ENCODE results near the genes USP4 and C3orf18.

- CAGE, long polyA plus RNA: no peak
- RRBS: 1% methylated on average over 13 of the region's 69 CpGs
Observed at GRCh38 chr3:49339840-49340581, at the start of gene USP4. TSS of gene USP4 (minus strand) at chr3:49340053.

- CAGE, long polyA plus RNA: no peak
- RRBS: no CpG with 5 or more reads among the region's 11 CpGs
Observed at GRCh38 chr3:49344926-49345592, 5.2 kb upstream of the USP4 start.

GRCh38 chr3:49359153-49359407 lies 927 bp upstream of the GPX1 start:
- CAGE, long polyA plus RNA: no peak
- RRBS: no CpG with 5 or more reads among the region's 1 CpG

DNA sequence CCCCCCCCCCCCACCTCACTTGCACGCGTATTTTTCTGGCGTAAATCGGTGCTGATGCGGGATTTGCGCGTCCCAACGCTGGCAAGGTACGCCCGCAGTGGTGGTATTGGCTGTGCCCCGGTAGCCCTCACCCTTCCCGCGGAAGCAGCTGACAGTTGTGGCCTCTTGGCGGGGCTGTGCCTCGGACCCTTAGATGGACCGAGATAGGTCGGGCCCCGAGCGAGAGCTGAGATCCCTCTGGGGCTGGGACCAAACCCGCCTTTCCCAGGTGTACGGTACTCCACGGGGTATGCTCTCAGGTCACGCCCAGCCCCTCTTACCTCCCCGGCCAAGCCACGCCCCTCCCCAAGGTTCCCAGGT lies 3.0 kb downstream of the MST1 start:
- CAGE, long polyA plus RNA: no peak
- RRBS: no CpG with 5 or more reads among the region's 25 CpGs

DNA sequence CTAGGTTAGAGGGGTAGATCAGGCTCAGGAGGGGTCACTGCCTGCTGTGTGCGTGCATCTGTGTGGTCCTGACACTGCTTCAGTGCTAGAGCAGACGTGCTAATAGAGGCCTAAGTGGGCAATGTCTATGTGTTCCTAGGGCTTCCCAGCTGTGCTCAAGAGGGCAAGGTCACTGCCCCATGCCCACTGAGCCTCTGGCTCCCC lies 1.1 kb downstream of the MST1 start:
- CAGE, long polyA plus RNA: no peak
- RRBS: no CpG with 5 or more reads among the region's 2 CpGs

GRCh38 chr3:49983229-49984009 lies 43.5 kb downstream of the RBM6 start:
- CAGE, long polyA plus RNA: no peak
- RRBS: no CpG with 5 or more reads among the region's 8 CpGs

DNA sequence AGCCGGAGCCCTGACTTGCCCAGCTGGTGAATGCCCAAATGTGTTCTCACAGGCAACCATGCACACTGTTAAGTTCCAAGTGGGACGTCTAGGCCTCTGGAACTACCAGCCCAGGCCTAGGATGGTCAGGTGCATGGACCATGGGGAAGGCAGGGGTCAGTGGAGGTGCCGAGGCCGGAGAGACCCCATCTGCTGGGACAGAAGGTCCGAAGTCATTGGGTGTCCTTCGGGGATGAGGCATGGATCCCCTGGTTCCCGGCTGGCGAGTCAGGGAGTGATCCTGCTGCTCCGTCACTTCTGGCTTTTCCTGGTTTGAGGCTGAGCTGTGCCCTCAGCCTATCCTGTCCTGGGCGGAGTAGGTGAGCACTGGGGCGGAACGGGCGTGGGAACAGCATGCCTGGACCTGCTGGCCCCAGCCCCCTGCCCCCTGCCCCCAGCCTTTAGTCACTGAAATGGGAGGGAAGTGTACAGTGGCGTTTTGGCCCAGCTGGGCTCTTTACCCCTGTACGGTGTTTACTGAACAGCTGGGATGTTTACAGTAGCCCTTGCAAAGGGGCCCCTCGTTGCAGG lies 12.1 kb downstream of the SEMA3F start:
- CAGE, long polyA plus RNA: no peak
- RRBS: 33% methylated on average over 4 of the region's 16 CpGs

DNA sequence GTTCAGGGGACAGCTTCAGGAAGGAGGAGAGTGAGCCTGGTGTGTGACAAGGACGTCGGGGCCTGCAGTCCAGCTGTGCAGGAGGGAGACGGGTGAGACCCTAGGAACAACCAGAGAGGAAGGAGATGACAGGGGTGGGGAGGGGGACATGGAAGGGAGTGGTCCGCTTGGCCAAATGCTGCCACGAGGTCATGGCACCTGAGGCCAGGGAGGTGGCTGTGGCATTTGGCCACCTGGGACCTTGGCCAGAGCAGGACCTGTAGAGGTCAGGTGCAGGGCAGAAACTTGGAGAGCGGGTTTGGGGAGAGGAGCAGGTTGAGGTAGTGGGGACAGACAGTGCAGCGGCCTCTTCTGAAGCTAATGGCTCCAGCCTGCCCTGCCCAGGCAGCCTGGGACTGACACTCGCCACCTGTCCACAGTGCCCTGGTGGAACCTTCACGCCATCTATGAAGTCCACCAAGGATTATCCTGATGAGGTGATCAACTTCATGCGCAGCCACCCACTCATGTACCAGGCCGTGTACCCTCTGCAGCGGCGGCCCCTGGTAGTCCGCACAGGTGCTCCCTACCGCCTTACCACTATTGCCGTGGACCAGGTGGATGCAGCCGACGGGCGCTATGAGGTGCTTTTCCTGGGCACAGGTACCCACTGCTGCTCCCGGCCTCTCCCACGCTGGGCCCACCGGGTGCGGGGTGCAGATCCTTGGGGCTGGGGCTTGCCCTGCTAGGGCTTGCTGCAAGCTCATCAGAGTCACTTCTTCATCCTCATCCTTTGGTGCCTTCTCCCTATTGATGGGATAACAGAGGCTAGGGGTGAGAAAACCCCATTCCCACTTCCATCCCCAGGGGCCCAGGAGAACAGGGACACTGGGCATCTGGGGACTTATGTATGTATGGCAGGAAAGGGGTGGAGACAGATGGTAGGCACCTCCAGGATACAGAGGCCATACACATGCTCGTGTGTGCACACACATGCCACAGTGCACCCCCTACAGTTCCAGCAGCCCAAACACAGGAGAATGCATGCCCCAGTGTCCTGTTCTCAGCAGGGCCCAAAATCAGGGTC lies 6.9 kb upstream of the GNAT1 start:
- CAGE, long polyA plus RNA: no peak
- RRBS: no CpG with 5 or more reads among the region's 24 CpGs

DNA sequence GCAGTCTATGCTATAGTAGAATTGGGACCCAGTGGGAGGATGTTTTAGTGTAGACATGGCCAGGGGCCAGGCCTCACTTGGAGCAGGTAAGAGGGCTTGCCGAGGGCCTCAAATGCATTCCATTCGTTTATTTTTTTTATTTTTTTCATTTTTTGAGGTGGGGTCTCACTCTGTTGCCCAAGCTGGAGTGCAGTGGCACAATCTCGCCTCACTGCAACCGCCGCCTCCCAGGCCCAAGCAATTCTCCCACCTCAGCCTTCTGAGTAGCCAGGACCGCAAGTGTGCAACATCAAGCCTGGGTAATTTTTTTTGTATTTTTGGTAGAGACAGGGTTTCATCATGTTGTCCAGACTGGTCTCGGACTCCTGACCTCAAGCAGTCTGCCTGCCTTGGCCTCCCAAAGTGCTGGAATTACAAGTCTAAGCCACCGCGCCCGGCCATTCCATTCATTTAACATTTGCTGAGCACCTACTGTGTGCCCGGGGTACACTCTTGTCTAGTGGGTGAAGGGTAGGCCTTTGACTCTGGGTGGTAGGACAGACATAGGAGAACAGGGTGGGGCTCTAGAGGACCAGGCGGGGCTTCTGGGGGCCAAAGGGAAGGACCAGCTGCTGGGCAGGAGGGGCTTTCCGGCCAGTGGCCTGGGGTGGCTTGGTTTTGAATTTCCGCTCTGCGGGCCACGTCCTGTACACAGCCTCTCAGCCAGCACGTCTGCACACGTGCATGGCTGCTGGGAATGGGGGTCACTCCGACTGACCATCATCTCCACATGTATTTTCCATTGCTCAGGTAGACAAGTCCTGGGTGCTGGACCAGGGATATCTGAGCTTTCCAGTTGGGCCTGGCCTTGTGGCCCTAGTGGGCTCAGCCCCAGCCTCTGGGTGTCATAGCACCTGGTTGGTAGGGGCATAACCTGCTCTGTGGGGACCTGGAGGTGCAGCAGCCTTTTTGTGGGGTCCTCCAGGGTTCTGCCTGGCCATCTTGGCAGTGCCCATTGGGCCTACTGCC lies 2.4 kb downstream of the SLC38A3 start:
- CAGE, long polyA plus RNA: no peak
- RRBS: no CpG with 5 or more reads among the region's 19 CpGs

DNA sequence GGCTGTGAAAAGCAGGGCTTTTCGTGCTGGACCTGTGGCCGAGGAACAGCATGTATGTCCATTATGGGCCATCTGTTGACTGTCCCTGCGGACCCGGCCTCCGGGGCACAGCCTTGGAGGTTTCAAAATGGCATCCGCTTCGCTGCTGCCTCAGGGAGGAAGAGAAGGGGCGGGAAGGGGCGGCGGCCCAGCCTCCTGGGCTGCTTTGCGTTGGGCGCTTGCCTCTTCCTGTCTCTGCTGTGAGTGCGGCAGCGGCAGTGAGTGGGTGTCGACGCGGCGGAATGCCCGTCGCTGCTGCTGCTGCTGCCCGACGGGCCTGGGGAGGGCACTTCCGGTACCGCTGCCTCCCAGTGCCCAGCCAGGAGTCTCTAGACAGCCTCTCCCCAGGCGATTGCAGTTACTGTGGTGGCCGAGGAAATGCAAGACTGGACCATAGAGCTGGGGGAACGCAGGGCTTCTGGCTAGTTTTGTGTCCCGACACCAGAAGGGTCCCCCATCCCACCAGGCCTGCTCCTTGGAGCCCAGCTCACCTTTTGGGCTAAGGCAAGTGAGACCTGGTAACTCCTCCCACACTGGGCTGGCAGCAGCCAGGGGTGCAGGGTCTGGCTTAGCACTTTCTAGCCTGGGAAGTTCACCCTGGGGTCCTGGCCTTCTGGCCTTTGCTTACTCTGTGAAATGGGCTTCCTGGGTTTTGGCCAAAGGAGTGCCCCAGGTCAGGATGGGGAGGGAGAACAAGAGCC lies 2.0 kb downstream of the GNAI2 start:
- CAGE, long polyA plus RNA: no peak
- RRBS: no CpG with 5 or more reads among the region's 28 CpGs

DNA sequence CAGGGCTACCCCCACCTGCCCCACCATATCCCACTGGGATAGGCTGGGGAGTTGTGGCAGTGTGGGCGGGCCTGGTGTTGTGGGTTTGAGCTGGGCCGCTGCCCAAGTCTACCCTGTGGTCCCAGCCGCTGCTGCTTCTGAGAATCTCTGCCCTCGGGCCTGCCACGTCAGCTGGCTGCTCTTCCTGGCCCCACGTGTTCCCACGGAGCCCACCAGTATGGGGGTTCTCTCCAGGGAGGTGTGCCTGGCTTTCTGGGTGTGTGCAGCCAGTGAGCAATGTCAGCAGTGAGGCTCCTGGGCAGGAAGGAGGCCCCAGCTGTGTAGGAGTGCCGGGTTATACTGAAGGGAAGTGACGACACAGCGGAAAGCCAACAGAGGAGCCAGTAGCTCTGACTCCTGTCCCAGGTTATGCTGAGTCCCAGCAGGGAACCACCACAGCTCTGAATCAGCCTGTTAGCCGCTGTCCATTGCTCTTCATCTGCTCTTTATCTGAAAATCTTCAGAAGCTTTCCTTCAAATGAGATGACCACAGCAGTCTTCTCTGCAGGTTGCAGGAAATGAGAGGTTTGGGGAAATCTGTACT lies 10.6 kb downstream of the GNAI2 start:
- CAGE, long polyA plus RNA: no peak
- RRBS: no CpG with 5 or more reads among the region's 11 CpGs

- CAGE, long polyA plus RNA: no peak
- RRBS: no CpG with 5 or more reads among the region's 9 CpGs
Observed at GRCh38 chr3:50254561-50255411, 14.2 kb upstream of the SEMA3B start.

DNA sequence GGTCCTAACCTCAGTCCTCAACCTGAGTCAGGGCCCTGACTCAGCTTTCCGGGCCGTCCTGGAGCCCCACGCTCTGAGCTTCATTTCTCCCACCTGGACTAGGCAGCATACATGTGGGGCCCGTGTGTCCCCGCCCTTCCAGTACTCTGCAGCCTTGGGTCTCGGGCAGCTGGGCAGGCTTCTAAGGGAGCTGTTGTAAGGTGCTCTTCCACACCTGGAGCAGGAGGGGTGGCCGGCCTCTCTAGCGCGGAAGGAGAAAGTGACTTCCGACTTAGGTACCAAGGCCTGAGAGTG lies 9.6 kb upstream of the SEMA3B start:
- CAGE, long polyA plus RNA: no peak
- RRBS: no CpG with 5 or more reads among the region's 10 CpGs

DNA sequence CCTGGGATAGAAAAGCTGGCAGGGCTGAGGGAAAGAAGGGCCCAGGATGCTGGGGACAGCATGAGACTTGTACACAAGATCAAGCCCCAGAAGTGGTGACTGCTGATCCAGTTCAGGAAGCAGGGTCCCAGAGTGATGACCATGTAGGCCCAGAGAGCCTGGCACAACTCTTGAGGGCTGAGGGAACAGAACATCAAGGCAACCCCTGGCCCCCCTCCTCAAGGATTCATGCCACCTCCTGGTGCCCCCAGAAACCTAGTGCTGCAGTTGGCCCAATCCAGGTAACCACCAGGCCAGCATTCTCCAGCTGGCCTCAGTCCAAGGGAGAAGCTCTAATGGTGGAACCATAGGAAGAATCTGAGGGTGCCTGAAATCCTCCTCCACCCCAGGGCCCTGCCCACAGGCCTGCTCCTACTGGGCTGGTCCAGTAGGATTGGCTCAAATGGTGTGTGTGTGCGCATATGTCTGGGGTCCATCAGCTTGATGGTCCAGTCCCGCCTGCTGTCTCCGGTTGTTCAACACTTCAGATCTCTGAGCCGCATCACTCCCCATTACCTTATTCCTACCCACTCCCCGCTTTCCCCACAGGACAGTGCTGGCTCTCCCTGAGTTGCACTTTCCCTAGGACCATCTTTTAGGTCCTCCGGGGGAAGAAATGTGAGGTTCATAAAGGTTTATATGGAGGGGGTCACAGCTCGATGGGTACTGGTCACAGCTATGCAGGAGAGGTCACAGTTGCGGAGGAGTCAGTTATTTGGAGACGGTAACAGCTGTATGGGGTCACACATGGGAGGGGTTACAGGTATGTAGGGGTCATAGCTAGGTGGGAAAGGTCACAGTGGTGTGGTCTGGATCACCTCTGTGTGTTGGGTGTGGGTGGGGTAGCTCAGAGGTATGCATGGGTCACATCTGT lies 7.6 kb downstream of the HYAL2 start:
- CAGE, long polyA plus RNA: no peak
- RRBS: no CpG with 5 or more reads among the region's 9 CpGs

GRCh38 chr3:50319731-50320592 lies 2.6 kb downstream of the HYAL2 start:
- CAGE, long polyA plus RNA: no peak
- RRBS: 76% methylated on average over 4 of the region's 34 CpGs

DNA sequence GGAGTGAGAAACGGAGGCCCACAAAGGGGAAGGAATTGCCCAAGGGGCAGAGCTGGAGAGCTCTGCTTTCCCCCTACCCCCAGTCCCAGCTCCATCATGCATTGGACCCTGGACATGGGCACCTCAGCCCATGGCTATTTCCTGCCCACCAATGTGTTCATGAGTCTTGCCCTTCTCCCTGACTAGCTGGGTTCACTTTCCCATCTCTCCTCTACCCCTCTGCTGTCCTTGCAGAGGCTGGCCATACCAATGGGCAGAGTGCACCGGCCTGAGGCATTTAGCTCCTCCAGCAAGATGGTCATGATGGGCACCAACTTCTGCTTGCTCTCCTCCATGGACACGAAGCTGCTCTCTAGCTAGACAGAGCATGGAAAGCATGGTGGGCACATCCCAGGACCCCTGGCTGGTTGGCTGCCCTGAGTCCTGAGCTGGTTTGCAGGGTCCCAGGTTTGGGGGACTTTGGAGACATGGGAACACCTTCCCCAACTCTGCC lies 1.4 kb downstream of the NPRL2 start:
- CAGE, long polyA plus RNA: no peak
- RRBS: no CpG with 5 or more reads among the region's 3 CpGs

- CAGE, long polyA plus RNA: no peak
- RRBS: under 1% methylated on average over 25 of the region's 63 CpGs
Observed at GRCh38 chr3:50567026-50568141, at the start of gene C3orf18. TSS of gene C3orf18 (minus strand) at chr3:50567747.

GRCh38 chr3:50605886-50606601 lies 5.5 kb downstream of the CISH start:
- CAGE, long polyA plus RNA: no peak
- RRBS: no CpG with 5 or more reads among the region's 8 CpGs

DNA sequence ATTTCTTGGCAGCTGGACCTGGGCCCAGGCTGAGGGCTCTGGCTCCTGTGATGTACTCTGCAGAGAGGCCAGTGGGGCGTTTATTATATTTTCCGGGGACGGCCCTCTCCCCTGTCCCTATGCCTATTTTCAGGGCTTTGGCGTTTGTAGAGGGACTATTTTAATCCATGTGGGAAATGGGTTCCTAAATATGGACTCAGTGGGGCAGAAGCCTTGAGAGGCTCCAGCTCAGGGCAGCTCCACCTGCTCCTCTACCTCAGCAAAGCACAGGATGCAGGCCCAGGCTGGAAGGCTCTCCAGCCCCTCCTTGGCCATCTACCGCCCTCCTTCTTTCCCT lies 19.9 kb downstream of the MAPKAPK3 start:
- CAGE, long polyA plus RNA: no peak
- RRBS: no CpG with 5 or more reads among the region's 5 CpGs

DNA sequence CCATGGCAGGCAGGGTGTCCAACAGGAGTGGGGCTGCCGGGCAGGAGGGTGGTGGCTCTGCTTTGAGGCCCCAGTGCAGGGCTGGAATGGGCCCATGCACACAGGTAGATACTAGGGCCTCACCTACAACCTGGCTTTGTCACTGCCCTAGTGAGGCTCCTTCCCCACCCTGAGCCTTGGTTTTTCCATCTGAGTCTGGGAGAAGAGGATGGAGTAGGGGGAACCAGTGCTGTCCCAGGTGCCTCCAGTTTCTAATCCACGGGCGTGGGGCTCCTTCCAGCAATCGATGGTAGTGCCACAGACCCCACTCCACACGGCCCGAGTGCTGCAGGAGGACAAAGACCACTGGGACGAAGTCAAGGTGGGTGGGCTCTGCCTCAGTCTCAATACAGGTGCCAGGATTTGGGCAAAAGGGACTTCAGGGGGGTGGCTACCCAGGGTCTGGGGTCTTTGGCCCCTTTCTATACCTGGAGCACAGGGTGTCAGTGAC lies 27.8 kb upstream of the DOCK3 start:
- CAGE, long polyA plus RNA: no peak
- RRBS: no CpG with 5 or more reads among the region's 7 CpGs

Data from osteoblast (primary cell).